Temporal lobe (tissue), 2 donors: ENCODE measurements around the genes PARK7 and SLC45A1.

DNA sequence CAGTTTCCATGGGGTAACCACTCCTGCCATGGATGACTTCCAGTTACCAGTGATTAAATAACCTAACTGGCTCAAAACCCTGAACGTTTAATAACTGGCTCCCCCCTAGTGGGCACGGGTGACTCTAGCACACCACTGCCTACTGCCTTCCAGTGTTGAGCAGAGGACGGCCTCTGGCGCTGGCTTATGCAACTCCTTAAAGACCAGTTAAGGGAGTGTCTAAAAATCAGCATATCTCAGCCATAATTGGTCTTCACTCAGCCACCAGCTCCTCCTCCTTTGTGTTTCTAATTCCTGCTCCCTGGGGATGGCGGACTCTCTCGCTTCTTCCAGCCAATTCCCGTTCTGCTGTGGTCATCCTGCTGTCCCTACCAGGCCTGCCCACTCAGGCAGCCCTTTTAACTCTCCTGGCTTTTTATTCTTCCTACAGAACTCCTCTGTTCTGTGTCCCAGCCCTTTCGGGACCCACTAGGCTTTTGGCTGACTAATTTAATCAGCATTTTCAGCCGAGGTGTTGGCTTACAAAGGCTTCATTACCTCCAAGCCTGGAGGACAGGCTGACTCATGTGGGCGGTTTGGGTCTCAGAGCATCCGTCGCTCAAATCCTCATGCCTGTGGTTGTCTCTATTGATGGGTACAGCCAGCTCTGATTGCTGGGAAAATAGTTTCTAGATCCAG, 332.4 kb downstream of the CAMTA1 start:
- RAMPAGE, long total RNA = no peak

- RAMPAGE, long total RNA = no peak
Measured at GRCh38 chr1:7267486-7267865, 482.2 kb downstream of the CAMTA1 start.

DNA sequence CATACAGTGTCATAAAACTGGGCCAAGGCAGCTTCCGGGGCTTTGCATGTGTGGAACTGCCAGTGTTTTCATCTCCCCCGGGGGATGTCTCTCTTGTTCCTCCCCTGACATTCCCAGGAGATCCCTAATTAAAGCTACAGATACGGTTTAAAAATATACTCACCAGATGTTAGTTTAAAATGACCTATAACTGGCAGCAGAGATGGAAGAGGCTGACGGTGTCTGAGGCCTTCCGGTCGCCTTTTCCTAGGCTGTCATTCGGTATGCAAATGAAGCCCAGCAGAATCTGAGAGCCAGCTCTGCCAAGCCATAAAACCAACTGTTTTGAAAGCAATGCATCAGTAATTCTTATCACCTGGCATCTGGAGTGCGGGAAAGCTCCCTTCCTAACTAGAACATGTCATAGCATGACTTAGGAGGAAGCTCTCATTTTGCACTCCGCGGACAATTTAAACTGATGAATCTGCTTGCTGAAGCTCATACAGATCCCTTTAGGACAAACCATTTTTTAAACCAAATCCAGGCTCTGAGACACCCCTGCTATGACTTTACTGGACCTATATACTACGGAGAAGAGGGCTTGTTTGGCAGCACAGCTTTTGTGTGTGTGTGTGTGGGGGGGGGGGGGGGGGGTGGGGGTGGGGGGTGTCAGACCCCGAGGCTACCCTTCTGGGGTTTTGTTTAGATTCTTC, 436.4 kb upstream of the VAMP3 start:
- RAMPAGE, long total RNA = no peak

DNA sequence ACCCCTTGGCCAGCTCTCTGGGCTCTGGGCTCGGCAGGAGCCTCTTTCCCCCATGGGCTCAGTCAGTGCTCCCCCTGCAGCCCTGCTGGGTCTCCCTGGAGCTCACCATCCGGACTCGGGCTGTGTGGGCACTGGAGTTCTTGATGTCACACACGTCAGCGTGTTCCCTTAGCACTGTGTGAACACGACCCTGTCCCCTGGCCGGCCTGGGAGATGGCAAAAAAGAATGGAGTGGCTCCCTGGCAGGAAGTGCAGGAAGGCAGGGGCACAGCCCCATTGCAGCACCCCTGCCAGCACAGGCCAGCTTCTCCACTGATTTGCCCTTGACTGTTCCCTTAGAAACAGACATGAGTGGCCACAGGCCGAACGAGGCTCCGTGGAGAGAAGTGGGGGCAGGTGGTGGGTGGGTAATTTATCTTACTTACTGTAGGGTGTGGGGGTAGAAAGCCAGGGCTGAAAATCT, 381.8 kb upstream of the VAMP3 start:
- RAMPAGE, long total RNA = no peak

DNA sequence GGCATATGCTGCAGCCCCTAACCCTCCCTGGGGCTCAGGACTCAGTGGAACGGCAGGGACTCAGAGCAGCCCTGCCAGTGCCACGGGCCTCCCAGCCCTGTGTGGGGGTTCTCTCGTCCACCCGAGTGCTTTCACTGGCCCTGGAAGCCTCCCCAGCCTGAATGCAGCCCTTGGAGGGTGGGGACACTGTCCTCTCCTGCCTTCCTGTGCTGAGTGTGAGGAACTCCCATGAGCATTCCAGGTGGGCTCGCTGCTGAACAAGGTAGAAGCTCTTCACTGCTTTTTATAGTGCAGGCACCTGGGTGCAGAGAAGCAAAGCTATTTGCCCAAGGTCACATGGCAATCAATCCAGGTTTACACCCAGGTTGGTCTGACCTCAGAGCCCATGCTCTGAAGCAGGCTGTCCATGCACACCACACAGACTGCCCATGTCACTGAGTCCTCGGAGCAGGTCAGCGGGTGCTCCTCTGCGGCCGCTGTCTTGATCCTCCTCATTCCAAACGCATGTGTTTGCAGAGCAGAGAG, 323.4 kb upstream of the VAMP3 start:
- RAMPAGE, long total RNA = no peak

DNA sequence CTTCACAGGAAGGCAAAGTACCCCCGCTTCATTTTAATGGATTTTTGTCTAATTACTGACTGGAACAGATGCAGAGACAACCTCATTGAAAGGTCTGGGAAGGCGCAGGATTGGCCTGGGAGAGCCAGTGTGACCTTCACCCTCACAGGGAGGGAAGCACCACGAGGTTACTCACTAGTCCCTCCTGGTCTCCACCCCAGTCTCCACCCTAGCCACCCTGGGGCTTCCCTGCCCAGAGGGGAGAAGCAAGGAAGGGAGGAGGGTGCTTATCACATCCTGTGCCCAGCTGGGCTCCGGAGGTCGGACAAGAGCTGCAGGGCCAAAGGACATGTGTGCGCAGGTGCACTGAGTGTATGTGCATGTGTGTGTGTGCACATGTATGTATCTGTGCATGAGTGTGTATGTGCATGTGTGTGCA, 220.1 kb upstream of the VAMP3 start:
- RAMPAGE, long total RNA = no peak

GRCh38 chr1:7703494-7704310, 67.4 kb upstream of the VAMP3 start:
- RAMPAGE, long total RNA = no peak

- RAMPAGE, long total RNA = start-site peak on the plus strand at chr1:7961678-7961752, 3,074 and 746 reads in 2 replicates
Measured at GRCh38 chr1:7961383-7962395, at the start of gene PARK7. PARK7 (plus strand) TSS chr1:7961711.

GRCh38 chr1:8021323-8022398, 4.4 kb downstream of the ERRFI1 start:
- RAMPAGE, long total RNA = no peak

DNA sequence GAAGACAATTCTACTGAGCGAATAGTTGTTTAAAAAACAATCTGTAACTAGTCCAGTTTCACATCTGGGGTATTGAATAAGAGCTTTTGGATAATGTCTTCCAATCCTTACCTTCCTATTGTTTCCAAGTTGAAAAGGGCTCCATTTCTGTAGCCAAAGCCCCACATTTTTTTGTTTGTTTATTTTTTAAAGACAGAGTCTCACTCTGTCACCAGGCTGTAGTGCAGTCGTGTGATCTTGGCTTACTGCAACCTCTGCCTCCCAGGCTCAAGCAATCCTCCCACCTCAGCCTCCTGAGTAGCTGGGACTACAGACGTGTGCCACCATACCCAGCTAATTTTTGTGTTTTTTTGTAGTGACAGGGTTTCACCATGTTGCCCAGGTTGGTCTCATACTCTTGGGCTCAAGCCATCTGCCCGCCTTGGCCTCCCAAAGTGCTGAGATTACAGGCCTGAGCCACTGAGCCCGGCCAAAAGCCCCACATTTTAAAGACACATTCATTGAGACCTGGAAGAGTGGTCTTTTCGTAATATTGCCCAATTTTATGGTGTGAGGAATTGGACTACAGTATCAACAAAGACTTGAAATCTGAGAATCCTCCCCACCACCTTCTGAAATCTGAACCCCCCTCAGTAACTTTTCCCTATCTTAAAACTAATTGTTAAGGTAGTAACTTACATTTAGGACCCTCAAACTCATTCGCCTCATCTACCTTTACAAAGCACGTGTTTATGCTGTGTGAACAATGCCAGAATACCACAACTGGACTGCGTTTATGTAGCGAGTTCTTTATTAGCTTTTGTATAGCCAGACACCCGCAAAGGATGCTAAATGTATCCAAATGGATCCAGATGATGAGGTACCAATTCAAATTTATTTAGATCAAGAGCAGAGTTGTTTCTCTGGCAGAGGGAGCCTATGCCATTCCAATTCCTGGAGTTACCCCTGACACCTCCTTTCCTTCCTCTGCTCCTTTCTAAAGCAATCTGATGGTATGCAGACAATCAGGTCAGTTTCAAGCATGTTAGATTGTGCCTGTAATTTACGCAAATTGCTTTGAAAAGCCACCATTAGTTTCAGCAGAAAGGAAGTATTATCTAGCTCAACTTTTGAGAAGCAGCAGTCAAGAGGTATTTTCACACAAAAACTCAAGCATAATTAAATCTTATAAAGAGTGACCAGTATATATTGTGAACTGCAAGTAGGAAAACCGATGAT, 2.6 kb downstream of the ERRFI1 start:
- RAMPAGE, long total RNA = no peak

DNA sequence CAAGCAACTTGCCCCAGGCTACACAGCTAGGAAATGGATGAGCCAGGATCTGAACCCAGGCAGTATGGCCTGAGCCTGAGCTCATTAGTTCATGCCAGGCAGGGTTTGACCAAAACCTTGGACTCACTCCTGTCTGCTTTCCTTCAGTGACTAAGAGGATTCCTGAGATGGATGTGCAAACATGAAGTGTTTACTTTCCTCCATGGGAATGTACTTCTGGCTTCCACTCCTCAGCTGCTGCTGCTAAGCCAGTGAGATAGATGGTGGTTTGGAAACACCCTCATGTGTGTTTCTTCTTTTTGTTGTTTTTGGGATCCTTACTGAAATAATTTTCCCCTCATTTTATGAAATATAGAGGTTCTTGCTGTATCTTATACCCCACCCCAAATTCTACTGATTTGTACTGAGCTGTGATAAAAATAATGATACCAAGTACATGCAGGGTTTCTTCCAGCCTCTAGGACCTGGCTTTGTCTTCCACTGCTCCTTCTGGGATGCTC, 35.2 kb upstream of the ERRFI1 start:
- RAMPAGE, long total RNA = no peak

- RAMPAGE, long total RNA = no peak
Measured at GRCh38 chr1:8154612-8155090, 128.5 kb upstream of the ERRFI1 start.

- RAMPAGE, long total RNA = start-site peak on the plus strand at chr1:8318091-8318123, 87 and 79 reads in 2 replicates
Measured at GRCh38 chr1:8317668-8318234, at the start of gene SLC45A1. SLC45A1 (plus strand) TSS chr1:8318114.

GRCh38 chr1:8363503-8363789, 45.5 kb downstream of the SLC45A1 start:
- RAMPAGE, long total RNA = no peak

DNA sequence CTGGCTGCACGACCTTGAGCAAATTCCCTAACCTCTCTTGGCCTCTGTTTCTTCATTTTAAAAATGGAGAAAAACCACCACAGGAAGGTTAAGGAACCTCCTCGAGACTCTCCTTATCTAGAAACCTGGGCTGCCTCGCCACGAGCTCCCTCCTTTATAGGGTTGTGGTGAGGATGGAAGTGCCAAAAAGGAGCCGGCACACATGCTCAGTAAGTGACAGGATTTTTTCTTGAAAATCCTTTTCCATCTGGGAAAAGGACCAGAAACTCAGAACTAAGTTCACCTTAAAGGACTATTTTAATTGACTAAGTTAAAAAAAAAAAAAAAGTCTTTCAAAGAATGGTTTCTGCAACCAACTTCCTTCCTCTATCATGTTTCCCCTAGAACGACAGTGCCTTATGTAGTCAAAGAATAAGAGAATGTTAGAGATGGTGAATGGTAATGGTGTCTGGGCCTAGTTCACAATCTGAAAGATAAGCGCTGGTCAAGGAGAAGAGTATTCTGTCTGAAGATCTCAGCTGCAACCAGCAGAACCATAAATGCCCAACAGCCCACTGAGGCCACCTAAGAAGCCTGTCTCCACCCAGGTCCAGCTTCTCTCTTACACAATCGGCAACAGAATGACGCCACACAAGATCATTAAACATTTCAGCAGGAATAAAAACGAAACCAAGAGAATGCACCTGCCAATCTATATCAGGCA, 64.9 kb downstream of the SLC45A1 start:
- RAMPAGE, long total RNA = no peak

- RAMPAGE, long total RNA = no peak
Measured at GRCh38 chr1:8420278-8420667, 102.4 kb downstream of the SLC45A1 start.

- RAMPAGE, long total RNA = no peak
Measured at GRCh38 chr1:8438917-8439449, 121.1 kb downstream of the SLC45A1 start.

- RAMPAGE, long total RNA = no peak
Measured at GRCh38 chr1:8734704-8735538, 82.5 kb downstream of the RERE start.

DNA sequence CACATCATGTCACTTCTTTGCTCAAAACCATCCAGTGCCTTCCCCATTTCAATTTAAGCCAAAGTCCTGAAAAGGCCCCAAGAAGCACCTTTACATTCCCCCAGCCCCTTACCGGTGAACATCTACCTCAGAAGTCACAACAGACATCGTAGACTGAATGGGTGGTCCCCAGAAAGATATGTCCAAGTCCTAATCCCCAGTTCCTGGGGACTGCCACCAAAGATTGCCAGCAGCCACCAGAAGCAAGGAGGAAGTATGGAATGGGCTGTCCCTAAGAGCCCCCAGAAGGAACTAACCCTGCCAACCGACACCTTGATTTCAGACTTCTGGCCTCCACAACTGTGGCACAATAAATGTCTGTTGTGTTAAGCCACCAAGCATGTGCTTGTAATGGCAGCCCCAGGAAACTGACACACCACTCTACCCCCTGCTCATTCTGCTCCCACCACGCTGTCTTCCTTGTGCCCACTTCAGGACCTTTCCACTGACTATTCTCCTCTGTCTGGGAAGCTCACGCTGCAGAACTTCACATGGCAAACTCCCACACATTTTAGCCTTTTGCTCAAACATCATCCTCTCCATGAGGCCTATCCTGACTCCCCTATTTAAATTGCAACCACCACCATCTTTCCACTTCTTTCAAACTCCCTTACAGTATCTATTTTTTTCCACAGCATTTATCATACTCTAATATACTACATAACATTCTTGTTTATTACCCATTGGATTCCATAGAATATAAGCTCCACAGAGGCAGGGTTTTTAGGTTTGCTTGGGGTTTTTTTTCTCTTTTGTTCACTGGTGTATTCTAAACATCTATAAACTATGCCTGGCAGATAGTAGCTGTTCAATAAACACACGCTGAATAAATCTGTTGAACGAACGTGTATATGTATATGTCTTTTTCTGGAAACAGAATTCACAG, 33.5 kb downstream of the RERE start:
- RAMPAGE, long total RNA = no peak

- RAMPAGE, long total RNA = no peak
Measured at GRCh38 chr1:8829353-8829848, 12.0 kb upstream of the RERE start.